Airway epithelial cell (primary cell): Measurements from ENCODE around the gene RASA4B.

GRCh38 chr7:102423922-102424630, 9.3 kb upstream of the ORAI2 start:
- RAMPAGE, long total RNA: no peak

- RAMPAGE, long total RNA: no peak
Observed at GRCh38 chr7:102432568-102433274, 654 bp upstream of the ORAI2 start.

GRCh38 chr7:102517575-102518002, at the start of gene RASA4B:
RASA4B (minus strand) TSS chr7:102517777.
- RAMPAGE, long total RNA: no peak

DNA sequence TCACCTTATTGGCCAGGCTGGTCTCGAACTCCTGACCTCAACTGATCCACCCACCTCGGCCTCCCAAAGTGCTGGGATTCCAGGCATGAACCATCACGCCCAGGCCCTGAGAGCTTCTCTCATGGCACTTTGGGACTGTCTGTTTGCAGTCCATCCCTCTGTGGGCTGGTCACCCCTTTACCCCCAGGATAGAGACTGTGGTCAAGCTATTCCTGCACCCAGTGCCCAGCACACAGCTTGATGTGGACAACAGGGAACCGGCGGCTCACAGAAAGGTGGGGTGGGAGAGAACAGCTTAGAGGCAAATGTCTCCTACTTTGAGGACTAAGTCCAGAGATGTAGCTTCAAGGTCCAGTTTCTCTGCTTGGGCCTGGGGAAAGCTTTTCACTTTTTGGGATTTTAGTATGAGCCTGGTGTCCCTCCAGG, 10.3 kb upstream of the RASA4B start:
- RAMPAGE, long total RNA: no peak

DNA sequence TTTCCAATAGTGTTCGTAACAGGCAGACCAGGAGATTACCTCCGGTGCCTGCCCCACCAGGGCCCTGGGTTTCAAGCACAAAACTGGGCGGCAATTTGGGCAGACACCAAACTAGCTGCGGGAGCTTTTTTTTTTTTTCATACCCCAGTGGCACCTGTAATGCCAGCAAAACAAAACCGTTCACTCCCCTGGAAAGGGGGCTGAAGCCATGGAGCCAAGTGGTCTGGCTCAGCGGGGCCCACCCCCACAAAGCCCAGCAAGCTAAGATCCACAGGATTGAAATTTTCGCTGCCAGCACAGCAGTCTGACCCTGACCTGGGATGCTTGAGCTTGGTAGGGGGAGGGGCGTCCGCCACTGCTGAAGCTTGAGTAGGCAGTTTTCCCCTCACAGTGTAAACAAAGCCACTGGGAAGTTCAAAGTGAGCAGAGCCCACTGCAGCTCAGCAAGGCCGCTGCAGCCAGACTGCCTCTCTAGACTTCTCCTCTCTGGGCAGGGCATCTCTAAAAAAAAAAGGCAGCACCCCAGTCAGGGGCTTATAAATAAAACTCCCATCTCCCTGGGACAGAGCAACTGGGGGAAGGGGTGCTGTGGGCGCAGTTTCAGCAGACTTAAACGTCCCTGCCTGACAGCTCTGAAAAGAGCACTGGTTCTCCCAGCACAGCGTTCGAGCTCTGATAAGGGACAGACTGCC, 31.4 kb downstream of the ARMC10 start:
- RAMPAGE, long total RNA: no peak

DNA sequence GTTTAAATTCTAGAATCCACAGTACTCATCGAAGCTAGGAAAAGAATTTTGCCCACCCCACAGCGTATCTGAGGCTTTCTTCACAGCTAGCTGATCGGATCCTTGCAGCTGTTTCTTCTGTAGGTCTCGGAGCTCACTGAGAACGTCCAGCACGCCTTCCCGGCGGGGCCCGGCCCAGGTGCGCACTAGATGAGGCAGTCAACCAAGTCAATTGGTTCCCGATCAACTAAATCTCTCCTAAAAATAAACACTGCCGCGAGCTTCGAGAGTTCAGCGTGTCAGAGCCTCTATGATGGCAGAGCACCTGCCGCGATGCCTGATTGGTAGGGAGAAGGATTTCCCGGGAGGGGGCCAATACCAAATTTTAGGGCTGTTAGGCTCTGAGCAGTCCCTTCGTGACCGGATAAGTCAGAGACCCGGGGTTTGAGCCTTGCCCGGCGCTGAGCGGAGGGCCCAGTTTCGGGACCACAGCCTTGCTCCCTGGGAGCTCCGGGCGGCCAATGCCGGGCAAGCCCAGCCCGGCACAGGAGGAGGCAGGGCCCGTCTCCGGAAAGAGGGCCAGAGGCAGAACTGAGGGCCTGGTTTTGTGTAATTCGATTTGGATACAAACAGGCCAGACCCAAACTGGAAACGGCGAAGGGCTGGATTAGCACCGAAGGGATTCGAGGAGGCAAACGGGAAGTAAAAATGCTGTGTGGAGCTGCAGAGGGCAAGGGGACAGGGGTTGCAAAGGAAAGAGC, 700 bp downstream of the SLC26A5 start:
- RAMPAGE, long total RNA: no peak

GRCh38 chr7:103728018-103728292, 261.5 kb downstream of the RELN start:
- RAMPAGE, long total RNA: no peak

- RAMPAGE, long total RNA: no peak
Observed at GRCh38 chr7:104999046-104999271, 15.0 kb upstream of the KMT2E start.

- RAMPAGE, long total RNA: no peak
Observed at GRCh38 chr7:105006175-105007126, 7.6 kb upstream of the KMT2E start.

- RAMPAGE, long total RNA: no peak
Observed at GRCh38 chr7:105081440-105081964, 67.5 kb downstream of the KMT2E start.

GRCh38 chr7:105273265-105273969, 115.3 kb downstream of the SRPK2 start:
- RAMPAGE, long total RNA: no peak

DNA sequence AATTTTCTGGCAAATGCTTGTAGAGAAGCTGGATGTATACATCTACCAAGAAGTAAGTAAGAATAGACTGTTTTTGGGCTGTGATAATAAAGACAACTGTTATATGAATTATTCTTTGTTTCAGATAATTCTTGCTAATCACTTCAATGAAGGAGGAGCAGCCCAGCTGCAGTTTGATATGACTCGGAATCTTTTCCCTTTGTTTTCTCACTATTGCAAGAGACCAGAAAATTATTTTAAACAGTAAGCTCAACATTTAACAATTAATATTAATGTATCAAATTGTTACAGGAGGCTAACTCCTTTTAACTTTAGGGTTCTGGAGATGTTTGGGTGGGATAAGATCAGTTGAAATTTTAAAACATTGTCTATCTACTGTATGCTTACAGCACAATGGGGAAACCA, 15.9 kb downstream of the EFCAB10 start:
- RAMPAGE, long total RNA: no peak

DNA sequence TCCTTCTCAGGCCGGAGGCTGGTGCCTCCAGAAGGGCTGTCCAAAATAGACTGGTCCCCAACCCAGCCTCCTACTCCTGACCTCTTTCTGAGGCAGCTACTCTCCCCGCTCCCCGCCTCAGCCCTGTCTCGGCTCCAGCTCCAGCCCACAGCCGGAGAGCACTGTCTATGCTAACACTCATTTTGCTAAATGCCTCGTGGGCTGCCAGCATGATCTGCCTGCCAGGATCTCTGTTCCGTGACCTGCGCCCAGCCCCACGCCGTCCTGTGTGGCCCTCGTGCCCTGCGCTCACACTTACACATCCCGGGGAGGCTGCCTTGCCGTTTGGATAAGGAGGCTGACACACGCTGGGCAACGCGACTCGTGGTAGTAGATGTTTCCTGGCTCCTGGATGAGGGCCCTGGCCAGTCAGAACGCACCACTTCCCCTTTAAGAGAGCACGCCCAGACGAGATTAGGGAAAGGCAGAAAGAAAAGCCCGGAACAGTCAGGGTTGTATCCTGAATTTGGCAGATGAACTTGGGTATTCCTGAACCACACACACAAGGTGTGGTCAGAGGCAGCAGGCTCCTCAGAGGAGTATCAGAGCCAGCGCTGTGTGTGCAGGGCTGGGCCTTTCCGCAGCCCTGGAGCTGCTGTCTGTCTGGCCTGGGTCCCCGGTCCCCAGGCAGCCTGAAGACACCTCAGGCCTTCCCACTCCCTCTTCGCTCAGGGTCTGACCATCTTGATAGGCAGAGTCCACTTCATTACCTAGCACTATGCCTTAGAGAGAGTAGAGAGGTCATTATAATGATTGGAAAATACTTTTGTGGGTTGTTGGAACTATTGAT, 97.7 kb upstream of the EFCAB10 start:
- RAMPAGE, long total RNA: no peak

- RAMPAGE, long total RNA: no peak
Observed at GRCh38 chr7:105691520-105692322, 110.4 kb upstream of the EFCAB10 start.

GRCh38 chr7:105876735-105877714, 626 bp upstream of the ATXN7L1 start:
- RAMPAGE, long total RNA: no peak

DNA sequence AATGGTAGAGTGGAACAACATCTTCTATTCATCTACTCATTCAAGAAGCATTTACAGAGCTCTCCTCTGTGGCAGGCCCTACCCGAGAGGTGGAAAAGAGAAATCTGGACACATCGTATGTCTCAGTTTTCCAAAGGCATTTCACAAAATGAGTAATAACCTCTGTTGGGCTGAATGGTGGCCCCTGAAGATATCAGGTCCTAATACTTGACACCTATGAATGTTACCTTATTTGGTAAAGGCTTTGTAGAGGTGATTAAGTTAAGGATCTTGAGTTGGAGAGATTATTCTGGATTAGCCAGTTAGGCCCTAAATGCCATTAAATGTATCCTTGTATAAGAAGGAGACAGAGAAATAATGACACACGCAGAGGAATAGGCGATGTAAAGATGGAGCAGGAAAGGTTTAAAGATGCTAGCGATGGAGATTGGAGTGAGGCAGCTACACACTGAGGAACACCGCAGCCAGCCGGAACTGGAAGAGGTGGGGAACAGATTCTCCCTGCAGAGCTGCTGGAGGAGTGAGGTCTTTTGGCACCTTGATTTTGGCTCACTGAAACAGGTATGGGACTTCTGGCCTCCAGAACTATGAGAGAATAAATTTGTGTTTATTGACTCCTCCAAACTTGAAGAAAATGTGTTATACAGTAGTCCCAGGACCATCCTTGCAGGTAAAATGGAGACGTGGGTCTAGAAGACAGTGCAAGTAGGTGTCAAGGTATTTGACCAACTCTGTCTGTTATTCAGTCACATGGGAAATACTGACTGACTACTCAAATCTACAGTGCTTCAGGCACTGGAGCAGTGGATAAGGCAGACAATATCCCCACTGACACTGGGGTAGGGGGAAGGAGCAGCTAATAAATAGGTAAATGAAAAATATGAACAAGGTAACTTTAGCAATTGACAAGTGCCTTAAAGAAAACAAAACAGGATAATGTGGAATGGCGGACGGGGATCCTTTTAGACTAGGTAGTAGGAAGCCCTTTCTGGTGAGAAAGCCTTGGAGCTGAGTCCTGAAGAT, 15.5 kb upstream of the ATXN7L1 start:
- RAMPAGE, long total RNA: no peak

DNA sequence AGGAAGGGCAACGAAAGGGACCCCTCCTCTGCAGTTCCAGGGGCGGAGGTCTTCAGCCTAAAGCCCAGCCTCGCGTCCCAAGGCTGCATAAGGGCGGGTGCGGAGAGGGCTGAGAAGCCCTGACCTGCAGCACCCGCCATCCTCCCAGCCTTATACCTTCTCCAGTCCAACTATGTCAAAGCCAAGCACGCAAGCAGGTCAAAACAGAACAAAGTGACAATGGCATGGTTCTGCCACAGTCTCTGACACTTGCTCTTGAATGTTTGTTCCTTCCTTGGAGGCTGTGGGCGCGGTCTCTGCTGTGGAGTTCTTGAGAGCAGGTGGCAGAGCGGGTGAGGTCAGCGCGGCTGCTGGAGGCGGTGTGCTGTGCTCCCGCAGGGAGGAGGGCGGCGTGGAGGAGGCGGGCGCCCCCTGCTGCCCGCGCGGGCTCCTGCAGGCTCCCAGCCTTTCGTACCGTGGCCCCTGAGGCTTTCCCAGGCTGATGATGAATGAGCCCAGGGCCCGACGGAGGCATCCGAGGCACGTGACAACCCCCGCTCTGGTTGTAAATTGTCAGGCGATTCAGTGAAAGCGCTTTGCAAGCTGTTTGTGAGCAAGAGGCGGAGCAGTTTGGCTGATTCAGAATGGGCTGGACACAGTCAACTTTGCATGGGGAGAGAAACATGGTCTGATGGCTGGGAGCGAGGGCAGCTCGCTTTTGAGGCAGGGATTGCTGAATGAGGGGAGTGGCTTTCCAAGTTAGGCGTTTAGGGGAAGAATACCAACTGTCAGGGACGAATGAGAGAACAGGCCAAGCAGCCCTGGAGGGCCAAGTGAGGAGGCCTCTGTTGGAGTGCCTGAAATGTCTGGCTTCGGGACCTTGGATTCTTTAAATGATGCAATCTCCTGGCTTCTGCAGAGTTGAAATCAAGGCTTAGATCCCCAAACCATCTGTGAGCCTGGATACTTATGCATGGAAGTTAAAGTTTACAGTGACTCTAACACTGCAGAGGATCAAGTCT, 46.5 kb downstream of the CDHR3 start:
- RAMPAGE, long total RNA: no peak

DNA sequence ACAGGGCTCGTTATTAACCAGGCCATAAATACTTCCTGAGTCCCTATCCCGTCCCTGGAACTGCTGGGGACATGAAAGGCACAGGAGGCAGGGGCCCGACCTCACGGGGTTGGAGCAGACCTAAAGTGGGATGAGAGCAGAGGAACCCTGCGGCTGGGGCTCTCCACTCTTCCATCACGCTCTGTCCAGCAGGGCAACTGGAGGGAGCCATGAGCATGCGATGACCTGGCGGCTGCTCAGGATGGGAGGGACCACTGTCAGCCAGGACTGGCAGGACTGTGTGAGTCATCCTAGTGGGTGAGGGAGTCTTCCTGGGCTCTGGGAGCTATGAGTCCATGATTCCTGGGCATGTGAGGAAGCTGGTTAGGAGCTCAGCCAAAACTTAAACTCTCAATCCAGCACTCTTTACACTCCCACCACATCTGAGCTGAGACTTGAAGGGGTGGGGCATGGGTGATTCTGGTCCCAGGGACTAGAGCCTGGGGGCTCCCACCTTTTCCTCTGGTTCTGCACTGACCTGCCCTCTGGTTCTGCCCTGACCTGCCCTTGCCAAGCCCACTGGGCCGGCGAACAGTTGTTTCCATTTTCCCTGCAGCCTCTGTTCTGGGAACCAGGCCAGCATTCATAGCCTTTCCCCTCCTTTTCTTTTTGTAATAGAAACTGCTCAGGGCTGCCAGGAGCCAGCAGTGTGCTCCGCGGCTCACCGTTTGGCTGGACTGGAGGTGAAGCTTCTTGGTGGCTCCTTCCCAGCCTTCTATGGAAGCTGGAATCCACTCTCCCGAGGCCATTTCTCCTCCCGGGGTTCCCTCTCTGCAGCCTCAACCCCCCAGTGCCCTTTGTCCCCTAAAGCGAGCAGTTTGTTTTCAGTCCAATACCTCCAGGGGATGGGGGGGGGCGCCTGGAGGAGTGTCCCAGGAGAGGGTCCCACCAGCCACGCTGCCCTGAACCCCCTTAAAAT, 47.0 kb downstream of the SYPL1 start:
- RAMPAGE, long total RNA: no peak

- RAMPAGE, long total RNA: no peak
Observed at GRCh38 chr7:106110004-106110471, 2.1 kb downstream of the SYPL1 start.

- RAMPAGE, long total RNA: no peak
Observed at GRCh38 chr7:106196759-106197027, 84.6 kb upstream of the SYPL1 start.